IMR-90 (cell line): ENCODE measurements around the gene CALM3.

DNA sequence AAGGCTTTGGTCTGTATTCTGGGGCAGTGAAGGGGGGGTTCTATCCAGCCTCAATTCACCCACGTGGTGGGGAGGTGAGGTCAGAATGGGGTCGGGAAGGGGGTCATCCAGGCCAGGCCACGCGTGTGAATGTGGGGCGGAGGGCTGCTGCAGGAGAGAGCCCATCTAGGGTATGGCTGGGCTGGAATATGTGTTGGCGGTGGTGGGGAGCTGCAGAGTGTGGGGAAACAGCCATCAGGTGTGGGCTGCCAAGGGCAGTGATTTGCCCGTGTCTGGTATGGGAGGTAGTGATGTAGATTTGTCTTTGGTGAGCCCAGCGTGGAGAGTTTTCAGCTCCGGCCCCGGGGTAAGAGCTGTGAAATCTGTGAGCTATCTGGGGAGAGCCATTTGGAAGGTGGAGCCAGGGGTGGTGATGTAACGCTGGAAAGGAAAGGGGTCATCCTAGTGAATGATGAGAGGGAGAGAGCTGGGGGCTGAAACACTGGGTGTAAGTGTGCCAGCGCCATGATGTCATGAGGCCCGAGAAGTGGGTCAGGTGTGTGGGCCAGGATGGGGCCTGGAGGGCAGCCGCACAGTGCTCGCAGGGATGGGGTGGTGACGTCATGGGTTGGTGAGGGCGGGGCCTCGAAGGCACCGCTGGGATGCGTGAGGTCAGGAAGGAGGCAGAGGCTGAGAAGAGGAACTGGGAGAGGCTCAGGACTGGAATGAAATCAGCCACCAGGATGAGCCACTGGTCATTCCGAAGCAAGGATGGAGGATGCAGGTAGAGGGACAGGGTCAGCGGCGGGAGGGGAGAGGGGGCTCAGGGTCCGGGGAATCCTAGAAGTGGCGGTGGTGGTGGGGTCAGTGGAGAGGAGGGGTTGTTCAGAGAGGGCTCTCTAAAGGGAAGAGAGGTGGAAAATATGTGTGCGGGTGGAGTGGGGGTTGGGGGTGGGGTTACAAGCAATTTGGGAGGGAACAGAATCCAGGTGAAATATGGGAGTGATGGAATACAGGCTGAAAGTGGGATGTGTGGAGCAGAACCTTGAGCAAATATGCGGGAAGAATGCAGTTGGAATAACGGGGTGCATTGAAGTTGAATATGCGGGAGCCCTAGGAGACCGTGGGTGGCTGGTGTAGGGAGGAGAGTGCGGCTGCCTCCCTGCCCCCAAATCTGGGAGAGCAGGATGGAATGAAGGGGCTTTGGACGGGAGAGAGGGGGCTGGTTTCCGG lies 4.4 kb downstream of the CCDC61 start:
- RRBS: no CpG with 5 or more reads among the region's 33 CpGs
CAGE:
- cytosol, long polyA plus RNA: no peak
- long polyA plus RNA: no peak
- nucleus, long polyA plus RNA: start-site peak on the plus strand centred at position 956 of the sequence, 725 bp wide, 19 and 18 reads in 2 replicates

DNA sequence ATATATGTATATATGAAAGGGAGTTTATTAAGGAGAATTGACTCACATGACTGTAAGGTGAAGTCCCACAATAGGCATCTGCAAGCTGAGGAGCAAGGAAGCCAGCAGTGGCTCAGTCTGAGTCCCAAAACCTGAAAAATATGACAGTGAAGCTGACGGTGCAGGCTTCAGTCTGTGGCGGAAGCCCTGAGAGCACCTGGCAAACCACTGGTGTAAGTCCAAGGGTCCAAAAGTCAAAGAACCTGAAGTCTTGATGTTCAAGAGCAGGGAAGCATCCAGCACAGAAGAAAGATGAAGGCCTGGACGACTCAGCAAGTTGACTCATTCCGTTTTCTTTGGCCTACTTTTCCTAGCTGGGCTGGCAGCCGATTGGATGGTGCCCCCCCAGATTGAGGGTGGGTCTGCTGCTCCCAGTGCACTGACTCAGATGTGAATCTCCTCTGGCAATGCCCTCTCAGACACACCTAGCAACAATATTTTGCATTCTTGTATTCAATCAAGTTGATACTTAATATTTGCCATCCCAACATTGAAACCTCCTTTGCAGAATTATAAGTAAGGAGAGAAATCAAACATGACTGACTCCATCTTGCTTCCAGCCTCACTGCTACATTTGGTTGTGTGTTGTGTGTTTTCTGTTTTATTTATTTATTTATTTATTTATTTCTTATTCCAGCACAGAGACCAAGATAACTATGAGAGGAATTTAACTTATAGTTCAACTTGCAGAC lies 32.7 kb downstream of the IGFL2 start:
- RRBS: no CpG with 5 or more reads among the region's 5 CpGs
CAGE:
- cytosol, long polyA plus RNA: no peak
- long polyA plus RNA: no peak
- nucleus, long polyA plus RNA: no peak

GRCh38 chr19:46305130-46305532 lies 8.3 kb downstream of the HIF3A start:
- RRBS: no CpG with 5 or more reads among the region's 5 CpGs
CAGE:
- cytosol, long polyA plus RNA: no peak
- long polyA plus RNA: no peak
- nucleus, long polyA plus RNA: no peak

- RRBS: no CpG with 5 or more reads among the region's 24 CpGs
CAGE:
- cytosol, long polyA plus RNA: no peak
- long polyA plus RNA: no peak
- nucleus, long polyA plus RNA: no peak
Measured at GRCh38 chr19:46353718-46354264, 6.9 kb downstream of the PPP5C start.

- RRBS: no CpG with 5 or more reads among the region's 6 CpGs
CAGE:
- cytosol, long polyA plus RNA: no peak
- long polyA plus RNA: no peak
- nucleus, long polyA plus RNA: no peak
Measured at GRCh38 chr19:46377934-46378680, 31.2 kb downstream of the PPP5C start.

DNA sequence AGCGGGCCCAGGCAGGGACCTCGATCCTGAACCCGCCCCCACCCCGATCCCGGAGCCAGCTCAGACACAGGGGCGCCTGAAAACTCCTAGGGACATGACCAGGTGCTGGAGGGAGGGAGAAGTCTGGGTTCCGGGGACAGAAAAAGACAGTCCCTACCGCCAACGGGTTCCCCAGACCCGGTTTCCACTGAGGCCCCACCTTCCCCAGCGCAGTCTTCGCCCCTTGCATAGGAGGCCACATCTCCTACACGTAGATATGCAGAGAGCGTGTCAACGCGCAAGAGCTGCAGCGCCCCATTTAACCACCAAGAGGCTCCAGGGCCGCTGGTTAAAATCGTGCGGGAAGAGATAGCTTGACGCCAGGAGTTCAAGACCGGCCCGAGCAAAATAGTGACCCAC lies 8.4 kb downstream of the CCDC8 start:
- RRBS: 43% methylated on average over 6 of the region's 23 CpGs
CAGE:
- cytosol, long polyA plus RNA: no peak
- long polyA plus RNA: no peak
- nucleus, long polyA plus RNA: no peak

GRCh38 chr19:46408718-46409123 lies 4.6 kb downstream of the CCDC8 start:
- RRBS: no CpG with 5 or more reads among the region's 11 CpGs
CAGE:
- cytosol, long polyA plus RNA: no peak
- long polyA plus RNA: no peak
- nucleus, long polyA plus RNA: no peak

- RRBS: 1% methylated on average over 11 of the region's 117 CpGs
CAGE:
- cytosol, long polyA plus RNA: start-site peak on the plus strand at chr19:46601258-46601276, 37 and 80 reads in 2 replicates; start-site peak on the plus strand at chr19:46601329-46601420, 217 and 255 reads in 2 replicates
- long polyA plus RNA: start-site peak on the plus strand at chr19:46601263-46601335, 164 and 137 reads in 2 replicates; start-site peak on the plus strand at chr19:46601387-46601426, 102 and 179 reads in 2 replicates
- nucleus, long polyA plus RNA: no peak
Measured at GRCh38 chr19:46600341-46601536, at the start of gene CALM3. Gene CALM3, plus strand, starts transcription at chr19:46601330.

DNA sequence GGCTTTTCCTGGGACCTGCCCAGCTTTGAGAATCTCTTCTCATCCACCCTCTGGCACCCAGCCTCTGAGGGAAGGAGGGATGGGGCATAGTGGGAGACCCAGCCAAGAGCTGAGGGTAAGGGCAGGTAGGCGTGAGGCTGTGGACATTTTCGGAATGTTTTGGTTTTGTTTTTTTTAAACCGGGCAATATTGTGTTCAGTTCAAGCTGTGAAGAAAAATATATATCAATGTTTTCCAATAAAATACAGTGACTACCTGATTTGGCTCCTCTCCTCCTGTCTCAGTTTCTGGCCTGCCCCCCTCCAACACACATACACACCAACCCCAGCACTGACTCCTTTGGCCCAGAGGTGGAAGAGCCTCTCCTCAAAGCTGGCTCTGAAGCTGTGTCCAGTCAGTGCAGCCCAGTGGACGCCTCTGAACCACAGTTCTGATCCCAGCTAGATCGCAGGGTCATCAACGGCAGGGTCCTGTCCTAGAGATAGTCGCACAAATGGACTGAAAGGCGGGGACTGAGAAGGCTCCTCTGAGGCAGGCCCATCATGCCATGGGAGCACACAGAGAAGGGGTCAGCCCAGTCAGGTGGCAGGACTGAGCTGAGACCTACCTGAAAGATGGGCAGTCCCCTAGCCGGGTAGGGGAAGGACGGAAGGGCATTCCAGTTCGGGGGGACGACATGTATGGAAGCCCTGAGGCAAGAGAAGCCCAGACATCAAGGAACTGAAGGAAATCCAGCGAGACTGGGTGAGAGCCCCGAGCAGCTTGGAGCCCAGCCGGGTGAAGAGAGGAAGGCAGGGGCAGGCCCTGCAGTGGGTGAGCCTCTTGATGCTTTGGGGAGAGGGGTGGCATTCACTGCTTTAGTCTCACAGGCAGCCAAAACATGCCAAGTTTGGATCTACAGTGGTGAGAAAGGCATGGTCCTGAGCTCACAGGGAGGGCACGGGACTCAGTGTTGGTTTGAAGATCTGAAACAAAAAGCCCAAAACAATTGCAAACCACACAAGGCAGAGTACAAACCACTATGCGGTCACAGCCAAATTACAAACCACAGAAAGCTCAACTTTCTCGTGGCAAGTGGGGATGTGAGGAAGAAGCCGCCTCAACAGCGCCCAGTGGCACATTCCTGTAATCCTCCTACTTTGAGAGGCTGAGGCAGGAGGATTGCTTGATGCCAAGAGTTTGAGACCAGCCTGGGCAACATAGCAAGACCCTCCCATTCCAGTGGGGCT lies 9.8 kb downstream of the CALM3 start:
- RRBS: no CpG with 5 or more reads among the region's 20 CpGs
CAGE:
- cytosol, long polyA plus RNA: no peak
- long polyA plus RNA: no peak
- nucleus, long polyA plus RNA: no peak

- RRBS: no CpG with 5 or more reads among the region's 12 CpGs
CAGE:
- cytosol, long polyA plus RNA: no peak
- long polyA plus RNA: no peak
- nucleus, long polyA plus RNA: no peak
Measured at GRCh38 chr19:46672864-46673822, 12.2 kb upstream of the DACT3 start.

- RRBS: no CpG with 5 or more reads among the region's 15 CpGs
CAGE:
- cytosol, long polyA plus RNA: no peak
- long polyA plus RNA: no peak
- nucleus, long polyA plus RNA: no peak
Measured at GRCh38 chr19:46700761-46701325, 16.1 kb downstream of the PRKD2 start.

- RRBS: no CpG with 5 or more reads among the region's 7 CpGs
CAGE:
- cytosol, long polyA plus RNA: no peak
- long polyA plus RNA: no peak
- nucleus, long polyA plus RNA: no peak
Measured at GRCh38 chr19:46706109-46706596, 10.8 kb downstream of the PRKD2 start.

DNA sequence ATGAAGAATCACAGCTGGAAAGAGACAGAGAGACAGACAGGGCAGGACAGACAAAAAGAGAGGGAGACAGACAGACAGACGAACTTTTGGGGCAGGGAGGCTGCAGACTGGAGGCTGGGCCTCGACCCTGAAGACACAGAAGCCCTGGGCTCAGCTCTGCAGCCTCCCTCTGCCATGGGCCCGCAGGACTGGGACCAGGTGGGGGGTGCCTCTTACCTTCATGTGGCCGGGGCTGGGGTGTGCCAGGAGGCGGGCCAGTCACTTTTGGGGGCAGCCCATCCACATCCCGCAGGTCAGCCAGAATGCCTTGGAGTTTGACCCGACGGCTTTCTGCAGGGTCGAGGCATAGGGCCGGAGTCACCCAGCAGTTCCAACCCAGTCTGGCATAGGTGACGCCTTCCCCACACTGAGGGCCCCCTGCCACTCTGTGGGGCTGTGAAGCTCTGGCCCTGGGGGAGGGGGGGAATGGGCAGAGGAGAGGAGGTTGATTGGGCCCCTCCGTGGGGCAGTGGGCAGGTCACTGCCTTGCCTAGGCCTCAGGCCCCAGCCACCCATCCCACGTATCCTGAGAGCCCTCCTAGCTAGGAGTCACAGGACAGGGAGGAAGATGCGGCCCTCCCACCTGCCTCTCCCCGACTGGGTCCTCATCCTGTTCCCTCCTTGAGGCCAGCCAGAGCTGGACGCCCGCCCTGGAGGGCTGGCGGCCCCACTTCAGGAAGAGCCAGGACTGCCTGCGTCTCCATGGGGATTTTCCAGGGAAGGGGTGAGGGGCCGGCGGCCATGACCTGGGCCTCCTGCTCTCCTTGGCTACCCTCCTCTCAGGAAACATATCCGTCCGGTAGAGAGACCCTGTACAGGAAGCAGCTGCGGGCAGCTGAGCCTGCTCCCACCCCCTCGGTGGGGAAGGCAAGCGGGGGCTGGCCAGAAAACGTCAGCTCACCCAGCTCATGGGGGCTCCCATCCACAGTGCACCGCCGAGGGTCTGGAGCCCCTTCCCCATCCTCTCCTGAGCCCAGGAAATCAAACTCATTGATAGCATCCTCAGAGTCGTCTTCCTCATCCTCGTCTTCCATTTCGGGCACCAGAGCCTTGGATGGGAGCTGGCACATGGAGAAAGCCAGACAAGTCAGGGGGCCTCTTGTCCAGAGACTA lies 11.1 kb upstream of the PRKD2 start:
- RRBS: 61% methylated on average over 4 of the region's 32 CpGs
CAGE:
- cytosol, long polyA plus RNA: no peak
- long polyA plus RNA: no peak
- nucleus, long polyA plus RNA: no peak

- RRBS: no CpG with 5 or more reads among the region's 11 CpGs
CAGE:
- cytosol, long polyA plus RNA: no peak
- long polyA plus RNA: no peak
- nucleus, long polyA plus RNA: no peak
Measured at GRCh38 chr19:46967759-46968394, 51.8 kb upstream of the NPAS1 start.

GRCh38 chr19:46981052-46981640 lies 38.5 kb upstream of the NPAS1 start:
- RRBS: no CpG with 5 or more reads among the region's 7 CpGs
CAGE:
- cytosol, long polyA plus RNA: no peak
- long polyA plus RNA: no peak
- nucleus, long polyA plus RNA: no peak

DNA sequence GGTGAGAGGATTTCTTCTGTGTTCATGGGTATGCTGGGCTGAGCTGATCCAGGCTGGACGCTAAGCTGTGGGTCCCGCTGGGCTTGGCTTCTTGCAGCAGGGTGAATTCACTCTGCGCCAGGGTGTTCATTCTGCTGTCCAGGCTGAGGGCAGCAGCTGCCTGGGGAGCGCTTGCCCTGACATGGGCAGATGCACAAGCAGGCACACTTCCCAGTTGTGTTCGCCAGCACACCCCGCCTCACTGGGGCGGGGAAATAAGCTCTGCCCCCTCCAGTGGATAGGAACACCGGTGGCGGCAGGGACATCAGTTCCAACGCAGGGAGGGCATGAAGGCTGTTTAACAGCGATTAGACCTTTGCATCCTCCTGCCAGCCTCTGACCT lies 7.3 kb upstream of the INAFM1 start:
- RRBS: no CpG with 5 or more reads among the region's 11 CpGs
CAGE:
- cytosol, long polyA plus RNA: no peak
- long polyA plus RNA: no peak
- nucleus, long polyA plus RNA: no peak

DNA sequence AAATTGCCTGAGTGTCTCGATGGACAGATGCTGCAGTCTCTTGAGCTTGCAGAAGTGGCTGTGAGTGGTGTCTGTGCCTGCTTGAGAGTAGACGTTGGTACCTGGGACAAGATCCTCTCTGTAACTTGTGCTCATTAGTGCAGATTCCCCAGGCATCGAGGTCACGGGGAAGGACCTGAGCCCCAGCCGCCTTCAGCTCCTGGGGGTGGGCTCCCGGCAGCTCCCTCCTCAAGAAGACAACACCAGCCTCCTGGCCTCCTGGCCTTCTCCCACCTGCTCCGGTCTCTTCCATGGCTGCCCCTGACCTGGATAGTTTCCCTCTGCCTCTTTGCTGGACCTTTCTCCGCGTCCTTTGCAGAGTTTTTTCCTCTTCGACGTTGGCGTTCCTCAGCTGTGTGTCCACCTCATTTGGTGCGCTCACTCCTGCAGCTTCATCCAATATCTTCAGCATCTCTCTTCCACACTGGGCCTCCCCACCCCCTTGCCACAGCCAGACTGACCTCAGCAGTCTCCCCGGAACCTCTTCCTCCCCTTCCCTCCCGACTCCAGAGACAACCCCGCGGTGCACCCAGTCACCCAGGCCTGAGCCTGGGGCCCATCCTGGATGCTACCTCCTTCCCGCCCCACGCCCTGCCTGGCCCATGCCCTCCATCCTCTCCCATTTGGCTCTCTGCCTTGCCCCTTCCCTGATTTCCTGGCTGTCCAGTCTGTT lies 8.3 kb upstream of the C5AR2 start:
- RRBS: 71% methylated on average over 2 of the region's 19 CpGs
CAGE:
- cytosol, long polyA plus RNA: no peak
- long polyA plus RNA: no peak
- nucleus, long polyA plus RNA: no peak

DNA sequence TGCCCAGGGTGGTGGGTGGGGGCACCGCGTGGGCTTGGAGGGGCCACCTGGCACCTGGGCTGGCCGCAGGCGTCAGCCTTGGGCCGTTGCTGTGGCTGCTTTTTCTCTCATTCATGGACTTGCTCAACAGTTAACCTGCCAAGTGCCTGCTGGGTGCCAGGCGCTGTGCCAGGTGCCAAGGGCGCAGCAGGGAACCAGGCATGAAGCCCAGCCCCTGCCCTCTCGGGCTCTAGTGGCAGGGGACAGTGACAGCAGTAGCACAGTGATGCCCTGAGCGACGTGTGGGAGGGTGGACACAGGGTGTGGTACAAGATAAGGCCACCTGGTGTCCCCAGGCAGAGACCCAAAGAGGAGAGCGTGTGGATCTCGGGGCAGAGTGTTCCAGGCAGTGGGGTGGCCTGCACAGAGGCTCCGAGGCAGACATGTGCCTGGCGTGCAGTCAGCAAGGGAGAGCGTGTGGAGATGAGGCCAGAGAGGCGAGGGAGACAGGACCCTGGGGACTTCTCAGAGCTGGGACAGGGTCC lies 28.2 kb downstream of the DHX34 start:
- RRBS: no CpG with 5 or more reads among the region's 16 CpGs
CAGE:
- cytosol, long polyA plus RNA: no peak
- long polyA plus RNA: no peak
- nucleus, long polyA plus RNA: no peak

DNA sequence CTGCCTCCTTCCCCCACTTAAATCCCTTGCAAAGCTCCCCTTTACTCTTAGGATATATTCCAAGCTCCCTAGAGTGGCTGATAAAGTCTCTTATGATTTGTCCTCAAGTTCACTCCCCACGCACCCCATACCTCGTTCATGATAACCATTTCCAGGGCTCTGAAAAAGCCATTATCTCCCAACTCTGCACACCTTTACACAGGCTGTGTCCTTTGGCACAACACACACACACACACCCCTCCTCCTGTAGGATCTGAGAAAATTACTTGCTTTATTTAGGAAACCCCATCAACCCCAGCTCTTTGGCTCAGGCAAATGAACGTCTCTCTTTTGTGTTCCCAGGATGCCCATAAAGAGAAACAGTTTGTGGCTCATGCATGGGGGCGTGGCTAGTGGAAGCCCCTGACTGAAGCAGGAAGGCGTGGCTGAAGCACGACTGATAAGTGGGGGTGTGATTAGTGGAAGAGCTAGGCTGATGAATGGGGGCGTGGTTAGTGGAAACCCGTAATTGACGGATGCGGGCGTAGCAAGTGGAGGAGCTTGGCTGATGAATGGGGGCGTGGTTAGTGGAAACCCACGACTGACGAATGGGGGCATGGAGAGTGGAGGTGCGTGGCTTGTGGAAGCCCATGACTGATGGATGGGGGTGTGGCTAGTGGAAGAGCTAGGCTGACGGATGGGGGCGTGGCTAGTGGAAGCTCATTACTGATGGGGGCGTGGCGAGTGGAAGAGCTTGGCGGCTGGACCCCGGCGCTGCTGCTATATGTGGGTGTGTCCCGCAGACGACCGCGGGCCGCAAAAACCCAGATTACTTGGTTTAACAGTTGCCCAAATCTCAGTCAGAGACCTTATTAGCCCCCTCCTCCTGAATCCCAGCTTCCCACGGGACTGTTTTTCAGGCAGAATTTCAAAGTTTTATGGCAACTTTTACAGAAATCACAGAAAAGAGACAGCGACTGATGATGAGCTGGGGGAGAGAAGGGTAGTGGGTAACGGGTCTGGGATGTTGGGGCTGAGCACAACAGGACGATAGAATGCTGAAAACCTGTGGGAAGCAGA lies 8.8 kb upstream of the MEIS3 start:
- RRBS: no CpG with 5 or more reads among the region's 31 CpGs
CAGE:
- cytosol, long polyA plus RNA: no peak
- long polyA plus RNA: no peak
- nucleus, long polyA plus RNA: no peak

GRCh38 chr19:47446909-47448048 lies 24.4 kb downstream of the SLC8A2 start:
- RRBS: no CpG with 5 or more reads among the region's 81 CpGs
CAGE:
- cytosol, long polyA plus RNA: no peak
- long polyA plus RNA: no peak
- nucleus, long polyA plus RNA: no peak